HEK293 (cell line): ENCODE data around the genes SPON2, UVSSA, NAT8L and TNIP2.

DNA sequence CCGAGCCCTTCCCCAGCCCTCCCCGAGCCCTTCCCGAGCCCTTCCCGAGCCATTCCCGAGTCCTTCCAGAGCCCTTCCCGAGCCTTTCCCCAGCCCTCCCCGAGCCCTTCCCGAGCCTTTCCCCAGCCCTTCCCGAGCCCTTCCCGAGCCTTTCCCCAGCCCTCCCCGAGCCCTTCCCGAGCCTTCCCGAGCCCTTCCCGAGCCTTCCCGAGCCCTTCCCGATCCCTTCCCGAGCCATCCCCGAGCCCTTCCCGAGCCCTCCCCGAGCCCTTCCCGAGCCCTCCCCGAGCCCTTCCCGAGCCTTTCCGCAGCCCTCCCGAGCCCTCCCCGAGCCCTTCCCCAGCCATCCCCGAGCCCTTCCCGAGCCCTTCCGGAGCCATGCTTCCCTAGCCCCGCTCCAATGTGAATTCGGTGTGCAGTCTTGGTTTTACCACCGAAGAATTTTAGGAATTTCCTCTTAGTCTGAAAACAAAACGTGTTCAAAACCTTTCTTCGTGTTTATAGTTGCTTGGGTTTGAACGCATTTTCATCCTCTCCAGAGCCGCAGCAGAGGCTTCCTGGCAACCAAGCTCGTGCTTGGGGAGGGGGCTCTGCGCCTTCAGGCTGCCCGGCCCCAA lies 35.2 kb downstream of the FGFRL1 start:
- PRO-cap = no peak
- RRBS, 2 experiments = 25 to 87% methylated on average over 1 of the region's 39 CpGs

DNA sequence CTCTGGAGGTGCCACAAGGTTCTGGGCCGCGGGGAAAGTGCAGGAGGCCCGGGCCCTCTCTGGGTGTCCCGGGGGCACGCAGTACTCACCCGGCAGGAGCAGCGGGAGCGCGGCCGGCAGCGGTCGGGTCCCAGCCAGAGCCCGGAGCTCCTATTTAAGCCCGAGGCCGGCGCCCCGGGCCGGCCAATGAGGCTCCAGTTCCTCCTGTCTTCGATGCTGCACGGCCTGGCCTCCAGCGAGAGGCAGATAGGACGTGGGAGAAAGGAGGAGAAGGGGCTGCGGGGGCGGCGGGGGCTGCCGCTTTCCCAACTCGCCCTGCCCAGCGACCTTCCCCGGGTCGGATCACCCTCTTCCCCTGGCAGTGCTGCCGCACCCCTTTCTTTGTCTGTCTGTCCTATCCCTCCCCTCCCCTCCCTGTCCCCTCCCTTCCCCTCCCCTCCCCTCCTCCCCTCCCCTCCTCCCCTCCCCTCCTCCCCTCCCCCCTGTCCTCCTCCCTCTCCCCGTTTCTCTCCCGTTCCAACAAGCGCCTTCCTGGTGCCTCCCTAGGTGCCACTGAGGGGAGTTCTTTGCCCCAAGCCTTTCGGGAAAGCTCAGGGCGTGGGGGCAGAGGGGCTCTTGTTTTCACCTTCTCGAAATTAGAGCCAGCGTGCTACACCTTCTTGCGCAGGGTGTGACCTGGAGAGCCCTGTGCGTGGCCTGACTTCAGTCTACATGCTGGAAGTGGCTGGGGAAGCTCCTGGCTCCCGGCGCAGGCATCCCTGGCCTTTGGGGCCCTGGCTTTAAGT lies at the start of gene SPON2:
TSS of gene SPON2 (minus strand) at position 129 of the 785 bp plus-strand sequence.
- PRO-cap = no peak
- RRBS, 2 experiments = 43 to 86% methylated on average over 3 of the region's 42 CpGs

DNA sequence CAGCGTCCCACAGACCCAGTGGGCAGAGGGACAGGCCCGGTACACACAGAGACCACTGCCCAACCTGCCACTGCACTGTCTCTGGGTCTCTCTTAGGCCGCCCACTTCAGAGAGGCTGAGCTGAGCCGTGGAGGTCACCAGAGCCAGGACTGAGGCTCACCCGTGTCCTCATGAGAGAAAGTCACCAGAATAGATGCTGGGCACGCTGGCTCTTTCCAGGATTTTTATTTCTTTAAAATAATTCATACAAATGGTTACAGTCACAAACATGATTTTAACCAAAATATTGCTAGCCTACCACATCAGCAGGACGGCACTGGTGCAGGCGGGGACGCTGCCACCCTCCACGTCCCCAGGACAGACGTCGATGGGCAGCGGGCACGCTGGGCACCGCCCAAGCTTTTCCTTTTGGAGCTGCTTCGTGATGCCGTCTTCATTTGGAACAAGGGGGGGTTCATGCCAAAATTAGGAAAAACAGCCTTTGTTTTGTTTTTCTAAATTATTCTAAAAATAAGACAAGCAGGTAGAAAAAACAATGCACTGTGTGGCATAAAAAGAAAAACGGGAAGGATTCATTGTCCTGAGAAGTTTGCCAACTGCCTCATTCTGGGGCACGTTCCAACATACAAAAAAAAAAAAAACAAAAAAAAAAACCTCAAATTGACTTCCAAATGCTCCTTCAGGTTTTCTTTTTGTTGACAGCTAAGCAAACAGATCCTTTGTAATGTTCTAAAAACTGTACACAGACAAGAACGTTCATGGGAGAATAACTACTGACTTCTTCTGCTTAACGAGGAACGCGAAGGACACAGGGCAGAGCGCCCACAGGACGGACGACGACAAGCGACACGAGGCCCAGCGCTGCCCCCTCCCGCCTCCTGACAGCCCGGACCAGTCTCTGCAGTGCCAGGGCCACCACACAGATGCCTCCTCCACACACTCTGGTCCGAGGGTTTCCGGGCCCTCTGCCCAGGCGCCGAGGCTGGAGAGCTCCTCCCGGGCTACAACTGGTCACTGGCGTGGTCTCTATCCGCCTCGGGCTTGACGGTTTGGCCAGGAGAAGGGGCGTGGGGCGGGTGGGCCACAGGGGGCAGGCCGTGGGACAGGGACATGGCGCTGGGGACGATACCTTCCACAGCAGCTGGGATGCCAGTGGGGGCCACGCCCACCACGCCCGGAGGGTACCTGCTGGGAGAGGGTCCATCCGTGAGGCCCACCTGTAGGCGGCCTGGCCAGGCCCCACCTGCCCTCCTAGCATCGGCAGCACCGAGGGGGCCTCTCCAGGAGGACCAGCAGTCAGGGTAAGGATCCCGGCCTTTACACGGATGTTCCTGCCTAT lies 37.2 kb downstream of the CTBP1 start:
- PRO-cap = no peak
- RRBS, 2 experiments = 94 to 95% methylated on average over 6 to 8 of the region's 55 CpGs

DNA sequence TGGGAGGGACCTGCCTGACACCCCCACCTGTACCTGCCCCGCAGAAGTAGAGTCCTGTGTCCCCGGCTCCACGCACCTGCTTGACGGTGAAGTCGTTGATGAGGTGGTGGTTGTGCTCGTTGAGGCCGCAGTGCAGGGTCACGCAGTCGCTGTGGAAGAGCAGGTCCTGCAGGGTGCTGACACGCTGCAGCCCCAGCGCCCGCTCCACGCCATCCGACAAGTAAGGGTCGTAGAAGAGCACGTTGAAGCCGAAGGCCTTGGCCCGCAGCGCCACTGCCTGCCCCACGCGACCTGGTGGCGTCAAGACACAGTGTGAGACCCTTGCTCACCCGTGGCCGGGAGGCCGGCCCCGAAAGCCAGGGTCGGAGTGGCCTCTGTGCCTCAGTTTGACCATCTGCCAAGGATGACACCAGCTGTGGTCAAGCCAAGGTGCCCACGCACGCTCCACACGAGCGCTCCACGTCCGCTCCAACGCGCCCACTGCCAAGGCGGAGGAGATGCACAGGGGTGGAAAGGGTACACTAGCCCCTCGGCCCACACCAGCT lies 32.9 kb downstream of the CTBP1 start:
- PRO-cap = no peak
- RRBS, 2 experiments = no CpG with 5 or more reads among the region's 37 CpGs

- PRO-cap = bidirectional peak, plus-strand start at chr4:1248939, minus-strand start at chr4:1248691
- RRBS, 2 experiments = 0 to 2% methylated on average over 16 to 26 of the region's 73 CpGs
Observed at GRCh38 chr4:1248630-1249008, 311 bp downstream of the CTBP1 start.

DNA sequence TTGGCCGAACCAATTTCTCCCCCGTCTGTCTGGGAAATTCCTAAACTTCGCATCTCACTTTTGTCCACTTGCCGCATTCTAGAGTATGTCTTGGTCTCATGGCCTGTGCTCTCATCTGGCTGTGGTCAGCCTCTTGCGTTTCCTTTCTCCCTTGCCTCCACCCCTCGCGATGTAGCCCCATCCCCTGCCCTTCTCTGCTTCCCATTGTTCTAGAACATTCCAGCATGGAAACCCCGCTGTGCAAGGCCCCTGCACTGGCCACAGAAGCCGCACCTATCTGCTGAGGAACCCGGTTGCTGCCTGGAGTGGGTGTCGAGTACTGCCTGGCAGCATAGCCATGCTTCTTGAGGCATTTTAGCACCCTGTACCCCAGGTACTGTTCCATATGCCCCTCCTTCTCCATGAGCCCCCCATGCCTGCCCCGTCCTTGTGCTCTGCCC lies 8.1 kb downstream of the MAEA start:
- PRO-cap = no peak
- RRBS, 2 experiments = no CpG with 5 or more reads among the region's 12 CpGs

- PRO-cap = no peak
- RRBS, 2 experiments = 91 to 95% methylated on average over 5 of the region's 28 CpGs
Observed at GRCh38 chr4:1305131-1305922, 15.6 kb downstream of the MAEA start.

DNA sequence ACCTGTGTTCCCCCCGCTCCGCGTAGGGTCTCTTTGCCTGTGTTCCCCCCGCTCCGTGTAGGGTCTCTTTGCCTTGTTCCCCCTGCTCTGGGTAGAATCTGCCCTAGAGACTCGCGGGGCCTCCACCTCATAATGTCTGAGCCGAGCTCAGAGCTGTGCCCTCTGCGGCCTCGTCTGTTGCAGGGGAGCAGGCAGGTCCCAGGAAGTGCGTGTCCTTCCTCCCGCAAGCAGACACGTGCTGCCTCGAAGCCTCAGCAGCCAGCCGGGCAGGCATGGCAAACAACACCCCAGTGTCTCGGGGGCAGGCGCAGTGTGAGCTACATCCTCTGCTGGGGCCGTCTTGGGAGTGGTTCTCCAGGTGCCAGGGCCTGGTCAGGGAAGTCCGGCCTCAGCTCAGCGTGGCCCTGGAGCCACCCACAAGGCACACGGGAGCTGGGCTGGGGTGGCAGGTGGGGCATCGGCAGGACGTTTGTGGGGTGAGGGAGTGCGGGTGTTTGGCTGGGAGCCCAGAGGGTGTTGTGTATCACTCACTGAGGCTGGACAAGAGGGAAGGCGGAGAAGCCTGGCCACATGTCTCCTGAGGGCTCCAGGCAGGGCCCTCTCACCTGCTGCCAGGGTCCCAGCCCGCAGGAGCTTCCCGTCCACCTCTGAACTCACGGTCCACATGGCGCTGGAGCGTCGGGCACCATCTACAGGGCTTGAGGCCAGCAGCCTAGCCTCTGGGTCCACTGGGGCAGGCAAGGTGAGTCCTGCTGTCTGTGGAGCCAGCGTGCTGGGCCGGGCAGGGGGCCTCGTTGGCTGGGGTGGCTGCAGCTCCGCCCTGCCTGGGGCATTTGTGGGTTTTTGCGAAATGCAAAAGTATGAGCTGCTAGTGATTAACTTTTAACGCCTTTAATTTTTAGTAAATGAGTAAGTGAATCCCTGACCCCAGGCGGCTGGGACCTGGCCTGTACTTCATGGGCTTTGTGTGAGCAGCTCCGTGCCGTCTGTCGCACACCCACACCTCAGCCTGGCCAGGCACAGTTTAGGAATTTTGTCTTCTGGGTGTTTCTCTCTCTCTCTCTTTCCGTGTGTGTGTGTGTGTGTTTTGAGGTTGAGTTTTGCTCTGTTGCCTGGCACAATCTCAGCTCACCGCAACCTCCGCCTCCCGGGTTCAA lies 17.4 kb upstream of the UVSSA start:
- PRO-cap = no peak
- RRBS, 2 experiments = no CpG with 5 or more reads among the region's 45 CpGs

GRCh38 chr4:1346835-1348004 lies at the start of gene UVSSA:
Gene UVSSA, plus strand, starts transcription at chr4:1347208.
- PRO-cap = bidirectional peak, plus-strand start at chr4:1347232, minus-strand start at chr4:1346719; bidirectional peak, plus-strand start at chr4:1347551, minus-strand start at chr4:1347631; bidirectional peak, plus-strand start at chr4:1347745, minus-strand start at chr4:1347693; unidirectional peak, minus-strand start at chr4:1347845
- RRBS, 2 experiments = 2% methylated on average over 61 to 62 of the region's 117 CpGs

DNA sequence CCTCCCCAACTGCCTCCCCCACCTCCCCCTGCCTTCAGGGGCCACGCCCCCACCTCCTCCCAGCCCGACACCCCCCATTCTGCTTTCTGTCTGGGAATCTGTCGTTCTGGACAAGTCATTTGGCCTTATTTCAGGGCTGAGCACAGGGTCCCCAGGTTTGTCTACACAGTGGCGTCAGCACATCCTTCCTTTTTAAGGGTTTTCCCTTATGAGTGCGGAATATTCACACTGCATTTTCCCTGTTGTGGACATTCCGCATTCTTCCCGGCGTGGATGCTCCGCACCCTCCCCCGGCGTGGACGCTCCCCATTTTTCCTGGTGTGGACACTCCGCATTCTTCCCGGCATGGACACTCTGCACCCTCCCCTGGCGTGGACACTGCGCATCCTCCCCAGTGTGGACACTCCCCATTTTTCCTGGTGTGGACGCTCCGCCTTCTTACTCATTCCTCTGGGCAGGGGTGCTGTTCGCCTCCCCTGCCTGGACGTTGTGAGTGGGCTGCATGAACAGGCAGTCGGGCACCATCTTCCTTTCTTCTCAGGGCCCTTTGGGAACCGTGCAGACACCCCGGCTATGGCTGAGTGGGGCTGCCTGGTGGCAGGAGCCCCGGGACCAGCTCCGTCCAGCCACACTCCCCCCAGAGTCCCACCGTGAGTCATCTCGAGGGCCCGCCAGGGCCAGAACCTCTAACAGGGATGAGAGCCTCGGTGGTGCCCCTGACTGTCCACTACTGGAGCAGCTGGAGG lies 135.6 kb upstream of the NKX1-1 start:
- PRO-cap = no peak
- RRBS, 2 experiments = 88 to 93% methylated on average over 2 to 3 of the region's 29 CpGs

DNA sequence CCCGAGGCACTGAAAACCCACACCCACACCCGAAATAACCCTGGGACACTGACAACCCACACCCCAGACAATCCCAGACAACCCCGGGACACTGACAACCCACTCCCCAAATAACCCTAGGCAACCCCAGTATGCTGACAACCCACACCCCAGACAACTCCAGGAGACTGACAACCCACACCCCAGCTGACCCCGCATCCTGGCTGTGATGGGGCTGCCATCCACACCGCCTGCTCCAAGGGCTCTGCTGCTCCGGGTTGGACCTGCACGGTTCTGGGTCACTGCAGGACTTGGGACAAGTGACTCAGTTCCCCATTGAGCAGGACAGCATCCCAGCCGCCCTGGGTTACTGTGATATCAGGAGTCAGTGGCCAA lies 136.4 kb downstream of the FAM53A start:
- PRO-cap = no peak
- RRBS, 2 experiments = 100% methylated on average over 2 of the region's 8 CpGs; no CpG with 5 or more reads in 1 of the 2 experiments

DNA sequence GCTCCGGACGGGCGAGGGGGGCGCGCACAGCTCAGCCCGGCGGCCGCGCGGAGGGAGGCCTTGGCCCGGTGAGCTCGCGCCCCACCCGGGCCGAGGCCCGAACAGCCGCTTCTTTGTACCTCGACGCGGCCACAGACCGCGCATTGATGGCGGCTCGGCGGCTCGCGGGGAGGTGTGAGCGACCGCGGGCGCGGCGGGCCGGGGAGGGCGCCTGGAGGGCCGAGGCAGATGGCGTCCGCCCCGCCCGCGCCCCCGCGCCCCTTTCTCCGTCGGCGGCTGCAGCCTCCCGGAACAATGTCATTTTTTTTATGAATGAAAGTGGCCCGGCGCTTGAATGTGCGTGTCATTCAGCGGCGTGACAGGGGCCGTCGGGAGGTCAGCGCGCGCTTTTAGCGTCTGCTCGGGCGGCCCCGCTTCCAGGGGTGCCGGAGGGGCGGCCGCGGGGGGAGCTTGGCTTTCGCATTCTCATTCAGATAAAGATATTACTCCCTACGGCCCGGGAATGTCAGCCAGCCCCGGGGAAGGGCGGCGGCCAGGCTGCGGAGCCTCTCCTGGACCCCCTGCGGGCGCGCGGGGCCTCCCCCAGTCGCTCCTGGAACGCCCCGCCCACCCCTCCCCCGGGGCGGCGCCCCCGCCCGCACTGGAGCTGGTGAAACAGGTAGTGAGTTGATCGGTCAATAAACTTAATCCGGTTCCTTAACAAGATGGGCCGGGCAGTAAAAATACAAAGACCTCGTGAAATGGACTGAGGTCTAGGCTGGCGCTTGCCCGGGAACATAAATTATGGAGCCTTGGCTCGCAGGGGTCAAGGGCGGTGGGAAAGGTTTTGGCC lies 1.9 kb downstream of the FGFR3 start:
- PRO-cap = bidirectional peak, plus-strand start at position 141 of the sequence, minus-strand start outside the sequence; bidirectional peak, plus-strand start at position 353 of the sequence, minus-strand start at position 310 of the sequence; unidirectional peak, minus-strand start at position 424 of the sequence
- RRBS, 2 experiments = 3 to 8% methylated on average over 35 to 41 of the region's 92 CpGs

DNA sequence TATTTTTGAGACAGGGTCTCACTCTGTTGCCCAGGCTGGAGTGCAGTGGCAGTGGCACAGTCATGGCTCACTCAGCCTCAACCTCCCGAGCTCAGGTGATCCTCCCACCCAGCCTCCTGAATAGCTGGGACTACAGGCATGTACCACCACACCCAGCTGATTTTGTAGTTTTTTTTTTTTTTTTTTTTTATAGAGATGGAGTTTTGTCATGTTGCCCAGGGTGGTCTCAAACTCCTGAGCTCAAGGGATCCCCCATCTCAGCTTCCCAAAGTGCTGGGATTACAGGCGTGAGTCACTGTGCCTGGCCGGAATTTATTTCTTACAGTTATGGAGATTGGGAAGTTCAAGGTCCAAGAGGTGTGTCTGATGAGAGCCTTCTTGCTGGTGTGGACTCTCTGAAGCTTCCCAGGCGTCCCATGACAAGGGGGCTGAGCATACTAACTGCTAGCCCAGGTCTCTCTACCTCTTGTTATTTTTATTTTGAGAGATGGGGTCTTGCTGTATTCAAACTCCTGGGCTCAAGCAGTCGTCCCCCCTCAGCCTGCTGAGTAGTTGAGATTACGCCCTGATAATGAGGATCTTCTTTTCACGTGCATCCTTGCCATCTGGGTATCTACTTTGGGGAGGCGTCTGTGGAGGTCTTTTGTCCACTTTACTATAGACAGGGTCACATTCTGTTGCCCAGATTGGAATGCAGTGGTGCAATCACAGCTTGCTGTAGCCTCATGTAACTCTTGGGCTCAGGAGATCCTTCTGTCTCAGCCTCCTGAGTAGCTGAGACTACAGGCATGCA lies 2.9 kb upstream of the NSD2 start:
- PRO-cap = no peak
- RRBS, 2 experiments = no CpG with 5 or more reads among the region's 8 CpGs

GRCh38 chr4:1872876-1873700 lies 1.9 kb downstream of the NSD2 start:
- PRO-cap = bidirectional peak, plus-strand start at chr4:1873104, minus-strand start at chr4:1873028
- RRBS, 2 experiments = no CpG with 5 or more reads among the region's 7 CpGs

DNA sequence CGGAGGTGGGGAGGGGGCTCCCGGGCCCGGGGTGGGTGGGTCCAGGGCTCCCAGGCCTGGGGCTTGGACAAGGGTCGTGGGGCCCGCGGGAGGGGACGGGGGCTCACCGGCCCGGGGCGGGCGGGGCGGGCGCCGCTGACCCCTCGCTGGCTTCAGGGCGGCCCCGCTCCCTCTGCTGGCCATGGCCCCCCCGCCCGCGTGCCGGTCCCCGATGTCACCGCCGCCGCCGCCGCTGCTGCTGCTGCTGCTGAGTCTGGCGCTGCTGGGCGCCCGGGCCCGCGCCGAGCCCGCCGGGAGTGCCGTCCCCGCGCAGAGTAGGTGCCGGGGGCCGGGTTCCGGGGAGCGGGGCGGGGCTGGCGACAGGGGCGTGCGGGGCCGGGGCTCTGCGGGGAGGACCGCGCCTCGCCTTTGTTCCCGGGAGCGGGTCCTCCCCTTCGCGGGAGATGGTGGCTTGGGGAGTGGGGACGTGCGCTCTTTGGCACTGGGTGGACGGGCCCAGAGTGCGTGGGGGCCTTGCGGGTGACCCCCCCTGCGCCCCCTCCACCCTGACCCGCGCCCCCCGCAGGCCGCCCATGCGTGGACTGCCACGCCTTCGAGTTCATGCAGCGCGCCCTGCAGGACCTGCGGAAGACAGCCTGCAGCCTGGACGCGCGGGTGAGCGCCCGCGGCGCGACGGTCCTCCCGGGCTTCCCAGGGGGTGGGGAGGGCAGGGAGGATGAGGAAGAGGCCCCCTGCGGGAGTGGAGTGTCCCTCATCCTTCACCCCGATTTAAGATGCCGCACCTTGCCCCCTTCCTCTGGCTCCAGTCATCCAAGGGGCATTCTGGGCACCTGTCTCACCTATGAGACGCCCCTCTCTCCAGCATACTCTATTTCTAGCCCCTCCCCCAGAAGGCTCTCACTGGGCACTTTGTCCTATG lies 635 bp downstream of the C4orf48 start:
- PRO-cap = unidirectional peak, minus-strand start at position 230 of the sequence
- RRBS, 2 experiments = 2% methylated on average over 24 of the region's 85 CpGs

- PRO-cap = bidirectional peak, plus-strand start at chr4:2058875, minus-strand start at chr4:2058592; bidirectional peak, plus-strand start at chr4:2059238, minus-strand start at chr4:2059164
- RRBS, 2 experiments = 8 to 9% methylated on average over 67 to 81 of the region's 153 CpGs
Observed at GRCh38 chr4:2058271-2059390, at the start of gene NAT8L. Gene NAT8L, plus strand, starts transcription at chr4:2059327.

GRCh38 chr4:2269517-2270066 lies 7.7 kb upstream of the MXD4 start:
- PRO-cap = no peak
- RRBS, 2 experiments = no CpG with 5 or more reads among the region's 15 CpGs

DNA sequence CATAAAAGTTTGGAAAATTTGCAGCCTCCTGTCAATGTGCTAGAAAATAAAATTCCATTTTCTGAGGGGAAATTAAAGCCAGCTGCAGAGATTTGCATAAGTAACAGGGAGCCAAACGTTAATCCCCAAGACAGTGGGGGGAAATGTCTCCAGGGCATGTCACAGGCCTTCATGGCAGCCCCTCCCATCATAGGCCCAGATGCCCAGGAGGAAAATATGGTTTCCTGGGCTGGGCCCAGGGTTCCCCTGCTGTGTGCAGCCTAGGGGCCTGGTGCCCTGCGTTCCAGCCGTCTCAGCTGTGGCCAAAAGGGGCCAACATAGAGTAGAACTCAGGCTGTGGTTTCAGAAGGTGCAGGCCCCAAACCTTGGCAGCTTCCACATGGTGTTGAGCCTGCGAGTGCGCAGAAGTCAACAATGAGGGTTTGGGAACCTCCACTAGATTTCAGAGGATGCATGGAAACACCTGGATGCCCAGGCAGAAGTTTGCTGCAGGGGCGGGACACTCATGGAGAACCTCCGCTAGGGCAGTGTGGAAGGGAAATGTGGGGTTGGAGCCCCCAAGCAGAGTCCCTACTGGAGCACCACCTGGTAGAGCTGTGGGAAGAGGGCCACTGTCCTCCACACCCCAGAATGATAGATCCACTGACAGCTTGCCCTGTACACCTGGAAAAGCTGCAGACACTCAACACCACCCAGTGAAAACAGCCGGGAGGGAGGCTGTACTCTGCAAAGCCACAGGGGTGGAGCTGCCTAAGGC lies 9.5 kb downstream of the RNF4 start:
- PRO-cap = no peak
- RRBS, 2 experiments = no CpG with 5 or more reads among the region's 8 CpGs

- PRO-cap = bidirectional peak, plus-strand start at chr4:2756134, minus-strand start at chr4:2756354
- RRBS, 2 experiments = 2 to 4% methylated on average over 12 to 17 of the region's 98 CpGs
Observed at GRCh38 chr4:2755720-2756697, at the start of gene TNIP2. Gene TNIP2, minus strand, starts transcription at chr4:2756336.

GRCh38 chr4:2770737-2771056 lies 14.6 kb upstream of the TNIP2 start:
- PRO-cap = no peak
- RRBS, 2 experiments = no CpG with 5 or more reads among the region's 2 CpGs